Subcutaneous adipose tissue (tissue), 3 donors: ENCODE results near the genes CDK16, ZNF157 and ZNF81.

GRCh38 chrX:44314127-44314623, 29.3 kb downstream of the EFHC2 start:
- PRO-cap = no peak
- RAMPAGE, long total RNA, 3 experiments = no peak in any of the 3 experiments

DNA sequence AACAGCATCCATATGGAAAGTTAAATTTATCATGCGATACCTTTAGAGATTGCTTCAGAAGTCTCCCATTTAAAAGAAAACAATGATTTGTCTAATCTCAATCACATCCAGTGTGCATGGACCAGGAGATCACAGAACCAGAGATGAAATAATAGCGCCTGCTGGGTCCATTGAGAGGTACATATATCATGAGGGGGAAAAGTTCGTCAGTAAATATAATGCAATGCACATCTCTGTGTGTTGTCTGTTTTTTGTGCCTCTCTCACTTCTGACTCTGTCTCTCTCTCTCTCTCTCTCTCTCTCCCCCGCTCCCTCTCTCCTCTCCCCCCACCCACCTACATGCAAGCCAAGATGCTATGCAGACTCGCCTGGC, 92.1 kb downstream of the FUNDC1 start:
- PRO-cap = no peak
- RAMPAGE, long total RNA, 3 experiments = no peak in any of the 3 experiments

- PRO-cap = no peak
- RAMPAGE, long total RNA, 3 experiments = no peak in any of the 3 experiments
These were observed 1.9 kb upstream of the KDM6A start for GRCh38 chrX:44871044-44871522.

GRCh38 chrX:45300434-45301246, 100.0 kb upstream of the DIPK2B start:
- PRO-cap = no peak
- RAMPAGE, long total RNA, 3 experiments = no peak in any of the 3 experiments

GRCh38 chrX:45803316-45803949, 602.8 kb upstream of the DIPK2B start:
- PRO-cap = no peak
- RAMPAGE, long total RNA, 3 experiments = no peak in any of the 3 experiments

GRCh38 chrX:46244126-46244362, 203.1 kb upstream of the KRBOX4 start:
- PRO-cap = no peak
- RAMPAGE, long total RNA, 3 experiments = no peak in any of the 3 experiments

DNA sequence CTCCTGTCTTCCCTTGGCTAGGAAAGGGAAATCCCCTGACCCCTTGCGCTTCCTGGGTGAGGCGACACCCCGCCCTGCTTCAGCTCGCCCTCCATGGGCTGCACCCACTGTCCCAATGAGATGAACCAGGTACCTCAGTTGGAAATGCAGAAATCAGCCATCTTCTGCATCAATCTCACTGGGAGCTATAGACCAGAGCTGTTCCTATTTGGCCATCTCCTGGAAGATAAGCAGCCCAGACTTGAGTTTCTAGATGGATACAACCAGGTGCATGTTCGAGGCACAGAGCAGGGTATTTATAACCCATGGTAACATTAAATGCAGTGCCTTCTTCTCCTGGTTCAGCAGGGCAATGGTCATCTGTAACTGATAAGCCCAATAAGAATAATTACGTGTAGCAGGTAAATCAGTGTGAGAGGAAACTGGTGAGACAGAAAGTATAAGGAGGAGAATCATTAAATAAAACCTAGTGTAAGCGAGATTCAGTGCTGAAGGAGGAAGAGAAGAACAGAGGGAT, 39.3 kb downstream of the KRBOX4 start:
- PRO-cap = no peak
- RAMPAGE, long total RNA, 3 experiments = no peak in any of the 3 experiments

GRCh38 chrX:47192025-47192413, 1.6 kb upstream of the UBA1 start:
- PRO-cap = no peak
- RAMPAGE, long total RNA, 3 experiments = no peak in any of the 3 experiments

DNA sequence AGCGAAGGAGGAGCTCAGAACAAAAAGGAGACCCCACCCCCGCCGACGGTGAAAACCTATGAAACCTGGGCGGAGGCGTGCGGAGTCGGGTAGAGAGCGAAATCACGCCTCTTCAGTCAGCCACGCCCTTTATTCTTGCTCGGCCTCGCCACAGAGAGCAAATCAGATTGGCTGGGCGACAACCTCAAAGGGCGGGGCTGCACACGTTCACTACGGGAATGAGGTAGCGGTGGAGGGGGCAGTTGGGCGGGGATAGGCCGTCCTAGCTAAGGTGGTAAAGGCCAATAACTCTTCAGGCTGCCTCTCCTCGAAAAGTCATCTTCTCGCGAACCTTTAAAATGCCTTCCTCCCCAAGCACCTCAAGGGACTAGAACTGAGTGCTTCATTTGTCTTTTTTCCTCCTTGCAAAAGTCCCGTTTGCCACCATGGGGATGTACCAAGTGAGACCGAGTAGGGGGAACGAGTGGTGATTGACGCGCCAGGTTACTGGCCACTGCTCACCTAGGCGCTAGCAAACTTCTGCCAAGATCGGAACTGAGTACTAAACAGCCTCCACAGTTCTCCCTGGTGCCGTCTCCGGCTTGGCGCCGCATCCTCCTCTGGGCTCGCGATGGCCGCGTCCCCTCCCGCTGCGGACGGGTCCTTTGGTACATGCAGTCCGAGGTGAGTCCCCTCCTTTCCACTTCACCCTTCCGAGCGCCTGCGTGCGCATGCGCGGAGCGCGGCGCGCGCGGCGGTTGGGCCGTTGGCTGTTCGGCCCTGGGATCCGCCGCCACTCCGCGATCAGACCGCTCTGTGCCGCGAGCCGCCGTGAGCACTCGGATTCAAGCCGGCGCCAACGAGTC, at the start of gene CDK16:
Gene CDK16, plus strand, starts transcription at position 680 of the 845 bp plus-strand sequence.
- PRO-cap = bidirectional peak, plus-strand start at position 241 of the sequence, minus-strand start outside the sequence; bidirectional peak, plus-strand start at position 711 of the sequence, minus-strand start at position 691 of the sequence
- RAMPAGE, long total RNA, 3 experiments = start-site peak on the plus strand in 3 of 3 experiments, centred at positions 217 to 731 of the sequence, 11 to 24 reads per replicate

DNA sequence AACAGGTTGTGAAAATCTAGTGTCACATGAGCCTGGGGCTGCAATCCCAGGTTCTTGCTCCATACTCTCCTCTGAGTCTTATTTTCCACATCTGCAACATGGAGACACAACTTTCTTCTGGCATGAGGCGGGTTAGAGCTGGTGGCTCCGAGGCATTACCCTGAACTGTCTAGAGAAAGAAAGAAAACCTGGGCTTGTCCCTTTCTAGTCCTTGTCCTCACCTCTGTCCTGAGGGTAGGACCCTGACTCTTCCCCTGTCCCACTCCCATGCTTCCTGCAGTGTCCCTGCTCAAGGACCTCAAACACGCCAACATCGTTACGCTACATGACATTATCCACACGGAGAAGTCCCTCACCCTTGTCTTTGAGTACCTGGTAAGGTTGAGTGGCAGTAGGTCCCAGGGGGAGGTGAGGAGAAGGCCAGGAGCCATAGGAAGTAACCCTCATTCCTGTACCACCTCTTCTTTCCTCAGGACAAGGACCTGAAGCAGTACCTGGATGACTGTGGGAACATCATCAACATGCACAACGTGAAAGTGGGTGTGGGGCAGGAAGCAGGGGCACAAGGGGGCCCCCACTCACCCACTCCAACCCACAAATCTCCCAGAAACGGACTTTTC, 7.1 kb downstream of the CDK16 start:
- PRO-cap = no peak
- RAMPAGE, long total RNA, 3 experiments = no peak in any of the 3 experiments

DNA sequence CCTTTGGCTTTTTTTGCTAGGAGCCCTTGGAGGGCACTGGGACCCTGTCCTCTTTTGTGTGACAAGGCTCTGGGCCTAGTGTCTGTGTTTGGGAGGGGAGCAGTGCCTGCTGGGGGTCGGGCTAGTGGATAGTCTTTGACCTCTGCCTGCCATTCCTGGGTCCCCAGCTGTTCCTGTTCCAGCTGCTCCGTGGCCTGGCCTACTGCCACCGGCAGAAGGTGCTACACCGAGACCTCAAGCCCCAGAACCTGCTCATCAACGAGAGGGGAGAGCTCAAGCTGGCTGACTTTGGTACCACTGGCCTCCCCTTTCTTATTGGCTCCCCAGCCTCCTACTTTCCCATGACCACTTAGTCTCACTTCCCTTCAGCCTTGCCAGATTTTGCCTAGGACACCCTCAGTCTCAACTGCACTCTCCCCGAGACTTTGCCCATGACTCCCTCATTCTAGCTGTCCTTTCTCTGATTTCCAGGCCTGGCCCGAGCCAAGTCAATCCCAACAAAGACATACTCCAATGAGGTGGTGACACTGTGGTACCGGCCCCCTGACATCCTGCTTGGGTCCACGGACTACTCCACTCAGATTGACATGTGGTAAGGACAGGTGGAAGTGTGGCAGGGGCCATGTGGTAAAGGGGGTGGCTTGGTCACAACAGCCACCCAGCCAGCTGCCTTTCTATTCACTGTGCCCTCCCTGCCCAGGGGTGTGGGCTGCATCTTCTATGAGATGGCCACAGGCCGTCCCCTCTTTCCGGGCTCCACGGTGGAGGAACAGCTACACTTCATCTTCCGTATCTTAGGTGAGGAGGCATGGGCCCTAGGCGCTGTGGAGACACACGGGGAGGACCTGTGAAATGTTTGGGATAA, 6.5 kb upstream of the USP11 start:
- PRO-cap = no peak
- RAMPAGE, long total RNA, 3 experiments = no peak in any of the 3 experiments

DNA sequence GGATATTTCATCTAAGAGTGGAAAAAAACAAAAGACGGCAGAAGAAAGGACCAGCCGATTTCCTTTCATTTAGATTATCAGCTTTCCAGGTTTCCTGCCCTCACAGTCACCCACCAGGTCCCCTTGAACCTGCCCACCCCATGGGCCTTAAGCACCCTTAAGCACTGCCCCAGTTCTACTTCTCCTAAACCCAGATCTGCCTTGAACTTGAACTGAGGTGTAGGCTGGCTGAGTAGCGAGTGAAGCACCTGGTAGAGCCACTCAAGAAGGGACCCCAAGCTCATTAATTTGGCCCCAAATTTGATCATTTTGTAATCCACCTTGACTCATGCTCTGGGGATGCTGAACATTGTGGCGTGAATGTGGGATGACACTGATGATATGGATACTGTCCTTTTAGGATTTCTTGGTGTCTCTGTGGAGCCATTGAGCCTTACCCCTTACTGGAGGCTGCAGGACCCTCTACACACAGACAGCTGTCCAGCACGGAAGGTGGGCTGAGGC, at the start of gene ZNF157:
Gene ZNF157, plus strand, starts transcription at position 425 of the 504 bp plus-strand sequence.
- PRO-cap = no peak
- RAMPAGE, long total RNA, 3 experiments = no peak in any of the 3 experiments

DNA sequence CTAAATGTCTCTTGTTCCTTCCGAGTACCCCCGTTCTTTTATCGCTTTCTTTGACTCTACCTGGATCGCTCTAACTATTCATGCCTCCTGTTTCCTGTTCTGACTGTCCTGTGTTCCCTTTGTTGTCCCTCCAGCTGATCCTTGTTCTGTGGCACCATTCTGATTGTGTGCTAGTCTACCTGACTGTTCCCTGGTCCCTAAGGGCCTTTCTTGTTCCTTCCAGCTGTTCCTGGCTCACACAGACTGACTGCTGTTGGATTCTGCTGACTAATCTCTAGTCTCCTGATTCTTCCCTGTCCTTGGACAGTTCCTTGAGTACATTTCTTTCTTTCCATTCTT, 20.6 kb downstream of the ZNF41 start:
- PRO-cap = no peak
- RAMPAGE, long total RNA, 3 experiments = start-site peak on the minus strand in 1 of 3 experiments, centred at position 281 of the sequence, 6 reads per replicate

- PRO-cap = no peak
- RAMPAGE, long total RNA, 3 experiments = no peak in any of the 3 experiments
These were observed 9.0 kb upstream of the TIMP1 start for GRCh38 chrX:47573308-47573651.

- PRO-cap = no peak
- RAMPAGE, long total RNA, 3 experiments = no peak in any of the 3 experiments
These were observed 48.4 kb upstream of the UXT start for GRCh38 chrX:47707413-47707678.

- PRO-cap = no peak
- RAMPAGE, long total RNA, 3 experiments = no peak in any of the 3 experiments
These were observed 37.8 kb upstream of the ZNF81 start for GRCh38 chrX:47798913-47799300.

DNA sequence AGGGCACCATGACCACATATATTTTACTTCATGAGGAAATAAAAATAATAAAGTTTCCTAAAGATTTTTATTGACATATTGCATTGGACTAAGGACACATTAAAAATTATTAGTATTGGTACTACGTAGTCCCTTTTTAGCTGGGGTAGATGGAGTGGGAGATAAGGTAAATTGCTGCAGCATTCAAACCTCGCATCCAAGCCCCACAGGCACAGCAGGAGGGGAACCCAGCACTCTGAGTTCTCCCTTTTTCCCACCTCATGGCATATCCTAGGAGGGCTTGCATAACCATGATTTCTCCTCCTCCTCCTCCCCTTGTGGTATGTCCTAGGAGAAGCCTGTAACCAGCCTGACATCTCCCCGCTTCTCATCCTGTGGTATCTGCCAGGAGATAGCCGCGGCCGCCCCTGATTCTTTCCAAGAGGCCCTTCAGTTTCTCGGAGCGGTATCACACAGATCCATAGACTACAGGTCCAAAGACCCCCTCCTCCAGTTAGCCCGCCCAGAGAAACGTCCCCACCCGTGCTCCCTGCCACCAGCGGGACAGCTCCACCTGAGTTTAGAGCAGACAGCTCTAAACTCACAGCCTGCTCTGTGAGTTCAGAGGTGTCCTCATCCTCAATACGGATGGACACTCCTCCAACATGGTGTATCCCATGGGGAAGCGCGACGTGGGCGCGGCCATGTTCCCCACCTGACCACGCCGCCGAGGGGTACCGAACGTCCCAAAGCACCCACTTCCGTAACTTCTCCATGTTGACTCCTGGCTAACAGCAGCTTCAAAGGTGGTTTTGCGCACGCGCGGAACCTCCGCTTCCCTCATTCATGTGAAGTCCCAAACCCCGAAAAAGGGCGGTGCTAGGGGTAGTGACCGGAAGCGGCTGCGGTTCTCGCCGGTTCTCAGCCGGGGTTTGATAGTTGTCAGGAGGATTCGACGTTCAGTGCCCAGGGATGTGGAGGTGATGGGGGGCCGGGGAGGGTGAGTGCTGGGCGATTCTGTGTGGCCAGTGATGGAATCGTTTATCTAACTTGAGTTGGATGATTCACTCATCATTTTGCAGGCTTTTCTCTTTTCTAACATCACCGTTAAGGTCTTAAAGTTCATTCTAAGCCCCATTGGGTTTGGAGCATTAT, at the start of gene ZNF81:
Gene ZNF81, plus strand, starts transcription at position 874 of the 1,134 bp plus-strand sequence.
- PRO-cap = bidirectional peak, plus-strand start at position 917 of the sequence, minus-strand start at position 765 of the sequence
- RAMPAGE, long total RNA, 3 experiments = start-site peak on the plus strand in 3 of 3 experiments, centred at positions 888 to 904 of the sequence, 44 to 55 reads per replicate

DNA sequence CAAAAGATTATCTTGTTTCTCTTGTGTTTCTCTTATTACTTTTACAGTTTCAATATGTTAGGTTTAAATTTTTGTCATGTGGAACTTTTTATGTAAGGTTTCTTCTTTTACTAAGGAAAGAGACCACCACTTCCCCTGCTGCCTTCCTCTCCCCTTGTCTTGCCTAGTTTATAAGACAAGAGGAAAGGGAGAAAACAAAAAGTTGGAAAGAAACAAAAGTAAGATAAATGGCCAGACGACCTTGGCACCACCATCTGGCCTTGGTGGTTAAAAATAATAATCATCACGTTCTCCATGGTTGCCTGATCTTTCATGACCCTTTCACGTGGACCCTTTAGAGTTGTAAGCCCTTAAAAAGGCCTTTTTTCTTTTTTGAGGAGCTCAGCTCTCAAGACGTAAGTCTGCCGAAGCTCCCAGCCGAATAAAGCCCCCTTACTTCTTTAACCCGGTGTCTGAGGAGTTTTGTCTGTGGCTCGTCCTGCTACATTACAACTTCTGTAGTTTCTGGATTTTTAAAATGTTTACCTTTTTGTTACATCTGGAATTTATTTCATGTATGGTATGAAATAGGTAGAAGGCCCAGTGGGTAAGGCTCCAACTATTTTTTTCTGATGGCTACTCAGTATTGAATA, 18.4 kb downstream of the ZNF630 start:
- PRO-cap = no peak
- RAMPAGE, long total RNA, 3 experiments = no peak in any of the 3 experiments

DNA sequence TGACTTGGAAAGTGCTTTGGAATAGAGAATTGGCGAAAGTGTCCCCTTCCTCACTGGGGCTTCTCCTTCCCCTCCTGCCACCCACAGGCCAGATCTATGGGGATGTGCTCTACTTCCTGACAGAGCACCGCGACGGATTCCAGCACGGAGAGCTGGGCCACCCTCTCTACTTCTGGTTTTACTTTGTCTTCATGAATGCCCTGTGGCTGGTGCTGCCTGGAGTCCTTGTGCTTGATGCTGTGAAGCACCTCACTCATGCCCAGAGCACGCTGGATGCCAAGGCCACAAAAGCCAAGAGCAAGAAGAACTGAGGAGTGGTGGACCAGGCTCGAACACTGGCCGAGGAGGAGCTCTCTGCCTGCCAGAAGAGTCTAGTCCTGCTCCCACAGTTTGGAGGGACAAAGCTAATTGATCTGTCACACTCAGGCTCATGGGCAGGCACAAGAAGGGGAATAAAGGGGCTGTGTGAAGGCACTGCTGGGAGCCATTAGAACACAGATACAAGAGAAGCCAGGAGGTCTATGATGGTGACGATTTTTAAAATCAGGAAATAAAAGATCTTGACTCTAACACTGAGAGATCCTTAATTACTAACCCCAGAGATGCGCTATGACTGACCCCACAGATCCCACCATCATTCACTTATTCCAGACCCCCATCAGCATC, 6.7 kb downstream of the EBP start:
- PRO-cap = no peak
- RAMPAGE, long total RNA, 3 experiments = no peak in any of the 3 experiments

- PRO-cap = no peak
- RAMPAGE, long total RNA, 3 experiments = no peak in any of the 3 experiments
These were observed 7.9 kb upstream of the TBC1D25 start for GRCh38 chrX:48531461-48532085.